ENCODE measurements around a stretch of chr2.

DNA sequence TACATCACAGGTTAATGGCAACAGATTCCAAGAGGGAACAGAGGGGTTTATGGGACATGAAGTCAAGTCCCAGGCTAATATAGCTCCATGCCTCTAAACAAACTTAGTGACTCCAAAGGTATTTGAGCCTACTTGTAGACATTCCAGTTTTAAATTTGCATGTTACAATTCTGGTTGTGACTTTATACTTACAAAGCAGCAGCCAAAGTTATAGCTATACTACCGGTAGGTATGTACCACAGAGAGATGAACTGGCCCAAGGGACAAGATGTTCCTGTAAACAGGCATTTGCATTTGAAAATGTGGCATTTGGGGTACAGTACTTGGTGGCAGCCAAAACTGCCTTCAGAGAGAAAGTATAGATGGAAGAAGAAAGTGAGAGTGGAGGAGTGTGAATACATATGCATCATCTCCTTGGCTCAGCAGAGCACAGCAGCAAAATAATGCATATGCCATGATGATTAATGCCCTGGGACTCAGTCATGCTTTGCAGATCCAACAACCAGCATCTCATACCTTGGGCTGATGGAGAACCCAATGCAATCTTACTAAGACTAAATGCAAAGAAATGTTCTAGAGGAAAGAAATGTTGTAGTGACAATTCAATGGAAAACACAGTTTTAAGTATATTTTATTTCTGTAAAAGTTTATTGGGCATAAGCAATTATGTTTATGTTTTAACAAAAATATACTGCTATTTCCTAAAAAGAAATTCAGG is 29.6 kb upstream of the CYTIP start:
- PRO-cap = no peak

- PRO-cap = no peak
Observed at GRCh38 chr2:157747991-157748632, 119.4 kb upstream of the ACVR1C start.

DNA sequence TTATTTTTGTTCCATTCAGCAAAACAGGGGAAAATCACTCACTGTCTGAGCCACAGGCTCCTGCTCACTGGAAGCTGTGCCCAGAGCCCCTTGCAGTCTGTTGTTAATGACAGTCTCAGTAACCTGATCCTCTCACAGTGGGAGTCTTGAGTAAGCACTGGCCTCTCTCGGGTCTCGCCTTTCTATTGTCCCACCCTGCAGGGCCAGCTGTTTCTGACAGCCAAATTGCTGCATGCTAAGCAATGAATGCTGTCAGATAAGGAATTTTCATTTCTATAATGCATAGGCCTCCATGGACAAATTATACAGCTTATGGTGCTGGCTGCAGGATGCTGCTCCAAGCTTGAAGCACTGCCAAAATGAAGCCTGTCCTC is 37.1 kb downstream of the ACVR1 start:
- PRO-cap = no peak

- PRO-cap = no peak
Observed at GRCh38 chr2:157853602-157854170, 22.4 kb downstream of the ACVR1 start.

- PRO-cap = no peak
Observed at GRCh38 chr2:158056952-158057485, 44.7 kb upstream of the UPP2 start.

GRCh38 chr2:158359704-158360329 is 96.7 kb downstream of the CCDC148 start:
- PRO-cap = no peak

DNA sequence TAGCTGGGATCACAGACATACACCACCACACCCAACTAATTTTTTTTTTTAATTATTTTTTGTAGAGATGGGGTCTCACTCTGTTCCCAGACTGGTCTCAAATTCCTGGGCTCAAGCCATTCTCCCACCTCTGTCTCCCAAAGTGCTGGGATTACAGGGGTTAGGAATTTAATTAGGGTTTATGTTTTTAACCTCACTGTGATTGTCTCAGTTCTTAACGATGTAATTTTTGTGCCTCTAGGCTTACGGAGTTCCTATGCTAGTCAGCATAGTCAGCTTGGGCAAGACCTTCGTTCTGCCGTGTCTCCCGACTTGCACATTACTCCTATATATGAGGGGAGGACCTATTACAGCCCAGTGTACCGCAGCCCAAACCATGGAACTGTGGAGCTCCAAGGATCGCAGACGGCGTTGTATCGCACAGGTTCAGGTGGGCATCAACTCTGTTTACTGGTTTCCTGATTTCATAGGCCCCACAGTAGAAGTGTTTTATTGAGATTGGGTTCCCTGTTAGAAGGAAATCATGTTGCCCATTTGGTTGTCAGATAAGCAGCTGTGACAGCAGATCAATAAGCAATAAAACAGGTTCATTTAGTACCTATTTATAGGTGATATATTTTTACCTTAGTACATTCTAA is 163.5 kb upstream of the DAPL1 start:
- PRO-cap = no peak

DNA sequence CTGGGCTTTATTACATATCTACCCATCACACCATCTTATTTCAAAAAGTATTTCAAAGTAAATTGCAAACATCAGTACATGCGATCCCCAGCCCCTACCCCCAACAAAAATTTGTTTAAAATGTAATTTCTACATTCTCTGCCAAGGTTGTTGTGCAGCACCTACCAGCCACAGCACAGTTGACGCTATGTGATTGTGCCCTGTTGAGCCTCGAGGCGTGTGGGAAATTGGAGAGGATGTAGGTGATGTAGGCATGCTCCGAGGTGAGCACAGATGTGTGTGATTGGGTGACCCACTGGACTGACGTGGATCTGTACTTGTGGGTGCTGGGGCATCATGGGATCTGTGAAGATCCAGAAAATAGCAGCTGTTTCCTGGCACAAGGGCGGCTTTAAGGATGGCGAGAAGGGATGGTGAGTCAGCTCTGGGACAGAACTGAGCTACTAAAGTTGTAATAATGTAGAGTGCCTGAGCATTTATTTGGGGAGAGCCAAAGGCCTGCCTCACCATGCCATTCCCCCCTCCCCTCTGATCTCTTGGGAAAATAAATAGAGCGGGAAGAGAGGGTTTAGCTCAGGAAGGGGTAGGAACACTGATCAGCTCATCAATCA is 30.0 kb downstream of the TANC1 start:
- PRO-cap = no peak

GRCh38 chr2:159003469-159003983 is 35.1 kb downstream of the TANC1 start:
- PRO-cap = no peak

- PRO-cap = no peak
Observed at GRCh38 chr2:159091380-159091760, 122.9 kb downstream of the TANC1 start.

DNA sequence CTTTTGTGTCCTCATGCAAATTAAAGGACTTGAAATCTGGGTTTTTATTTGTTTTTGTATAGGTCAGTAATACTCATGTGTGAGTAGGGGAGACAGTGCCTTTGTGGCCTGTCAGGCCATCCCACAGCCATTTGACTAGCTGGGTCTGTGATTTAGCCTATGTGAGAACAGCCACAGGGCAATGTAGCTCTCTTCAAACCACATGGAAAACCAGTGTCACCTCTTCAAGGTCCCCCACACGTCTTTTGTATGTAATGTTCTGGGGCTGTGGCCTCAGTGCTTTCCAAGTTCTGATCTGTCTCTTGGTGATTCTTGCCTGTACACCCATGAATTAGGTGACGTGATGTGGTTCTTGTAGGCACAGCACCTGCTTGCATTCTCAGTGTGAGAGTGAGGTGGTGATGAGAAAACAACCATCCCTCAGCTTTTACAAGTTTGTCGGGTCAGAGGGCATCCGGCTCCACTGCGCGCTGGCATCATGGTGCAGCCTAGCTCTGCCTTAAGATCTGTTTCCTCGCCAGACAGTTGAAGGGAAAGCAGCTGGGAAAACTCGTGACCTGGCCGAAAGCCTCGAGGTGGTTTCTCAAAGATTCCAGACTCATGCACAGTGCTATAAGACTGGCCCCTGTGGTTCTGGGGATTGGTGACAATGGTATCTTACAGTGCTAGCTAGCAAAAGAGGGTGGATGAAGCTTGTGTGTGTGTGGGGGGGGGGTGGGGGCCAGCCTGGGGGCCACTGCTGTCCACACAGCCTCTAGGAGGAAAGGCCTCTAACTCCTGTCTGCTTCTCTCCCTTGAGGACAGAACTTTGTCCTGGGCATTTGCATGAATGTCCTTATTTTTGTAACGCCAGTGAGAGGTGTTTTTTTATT is 125.9 kb downstream of the TANC1 start:
- PRO-cap = no peak

GRCh38 chr2:159141165-159141740 is 145.2 kb downstream of the WDSUB1 start:
- PRO-cap = no peak

GRCh38 chr2:159432639-159433361 is 146.3 kb upstream of the WDSUB1 start:
- PRO-cap = no peak

DNA sequence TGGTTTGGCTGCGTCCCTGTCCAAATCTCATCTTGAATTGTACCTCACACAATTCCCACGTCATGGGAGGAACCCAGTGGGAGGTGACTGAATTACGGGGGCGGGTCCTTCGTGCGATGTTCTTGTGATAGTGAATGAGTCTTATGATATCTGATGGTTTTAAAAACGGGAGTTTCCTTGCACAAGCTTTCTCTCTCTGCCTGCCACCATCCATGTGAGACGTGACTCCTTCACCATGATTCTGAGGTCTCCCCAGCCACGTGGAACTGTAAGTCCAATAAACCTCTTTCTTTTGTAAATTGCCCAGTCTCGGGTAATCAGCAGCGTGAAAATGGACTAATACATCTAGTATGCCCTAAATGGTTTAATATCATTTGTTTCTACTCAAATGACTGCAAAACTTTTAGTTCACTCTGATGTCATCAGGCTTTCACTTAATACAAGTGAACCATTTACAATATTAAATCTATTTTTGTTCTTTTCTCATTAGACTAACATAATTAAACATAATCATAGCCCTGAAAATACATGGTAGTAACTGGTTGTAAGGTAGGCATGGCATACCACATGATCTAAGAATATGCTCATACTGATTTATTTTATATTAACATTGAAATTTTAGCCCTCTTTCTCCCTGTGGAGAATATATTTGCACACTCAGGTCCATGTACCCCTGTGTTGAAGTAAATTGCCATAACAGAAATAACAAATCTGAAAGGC is 70.0 kb downstream of the BAZ2B start:
- PRO-cap = no peak

DNA sequence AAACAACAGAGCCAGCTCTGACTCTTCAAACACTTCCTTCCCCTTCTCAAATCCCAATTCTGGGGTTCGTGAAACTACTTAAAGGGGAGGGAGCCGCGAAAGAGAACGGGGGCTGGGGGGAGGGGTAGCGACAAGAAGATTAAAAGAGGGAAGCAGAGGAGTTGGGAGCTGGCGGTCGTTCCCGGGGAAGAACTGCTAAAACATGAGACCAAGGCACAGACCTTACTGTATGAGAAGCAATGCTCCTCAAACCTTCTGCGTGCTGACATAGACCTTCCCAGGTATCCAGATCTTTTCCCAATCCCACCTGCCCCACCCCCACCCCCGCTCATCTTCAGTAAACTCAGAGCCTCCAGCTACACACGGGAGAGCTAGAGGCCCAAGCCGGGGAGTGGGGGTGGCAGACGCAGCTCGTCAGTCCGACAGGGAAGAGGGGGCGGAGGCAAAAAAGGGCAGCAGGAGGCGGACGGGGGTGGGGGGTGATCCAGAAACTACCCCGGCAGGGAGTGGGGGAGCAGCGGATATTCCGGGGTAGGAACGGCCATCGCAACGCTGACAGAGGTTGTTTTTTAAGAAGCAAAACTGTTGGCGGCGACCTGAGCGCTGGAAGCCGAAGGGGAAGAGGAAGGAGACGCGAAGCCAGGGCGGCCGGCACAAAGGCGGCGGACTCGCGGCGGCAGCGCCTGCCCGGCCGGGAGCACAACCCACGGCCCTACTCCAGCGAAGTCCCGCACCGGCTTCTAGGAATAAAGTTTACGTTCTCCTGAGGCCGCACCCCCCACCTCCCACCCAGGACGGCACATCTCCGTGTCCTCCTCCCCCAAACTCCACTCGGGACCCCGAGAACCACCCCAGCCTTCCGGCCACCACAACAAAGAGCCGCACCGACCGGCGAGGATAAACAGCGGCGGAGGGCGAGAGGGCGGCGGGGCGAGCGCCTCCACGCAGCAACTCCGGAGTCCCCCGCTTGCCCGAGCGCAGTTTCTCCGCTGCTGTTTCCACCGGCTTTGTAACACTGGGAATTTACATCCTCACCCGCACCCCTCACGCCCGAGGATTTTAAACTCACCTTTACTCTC is 836 bp downstream of the BAZ2B start:
- PRO-cap = unidirectional peak, plus-strand start at position 425 of the sequence; bidirectional peak, plus-strand start at position 897 of the sequence, minus-strand start at position 873 of the sequence

DNA sequence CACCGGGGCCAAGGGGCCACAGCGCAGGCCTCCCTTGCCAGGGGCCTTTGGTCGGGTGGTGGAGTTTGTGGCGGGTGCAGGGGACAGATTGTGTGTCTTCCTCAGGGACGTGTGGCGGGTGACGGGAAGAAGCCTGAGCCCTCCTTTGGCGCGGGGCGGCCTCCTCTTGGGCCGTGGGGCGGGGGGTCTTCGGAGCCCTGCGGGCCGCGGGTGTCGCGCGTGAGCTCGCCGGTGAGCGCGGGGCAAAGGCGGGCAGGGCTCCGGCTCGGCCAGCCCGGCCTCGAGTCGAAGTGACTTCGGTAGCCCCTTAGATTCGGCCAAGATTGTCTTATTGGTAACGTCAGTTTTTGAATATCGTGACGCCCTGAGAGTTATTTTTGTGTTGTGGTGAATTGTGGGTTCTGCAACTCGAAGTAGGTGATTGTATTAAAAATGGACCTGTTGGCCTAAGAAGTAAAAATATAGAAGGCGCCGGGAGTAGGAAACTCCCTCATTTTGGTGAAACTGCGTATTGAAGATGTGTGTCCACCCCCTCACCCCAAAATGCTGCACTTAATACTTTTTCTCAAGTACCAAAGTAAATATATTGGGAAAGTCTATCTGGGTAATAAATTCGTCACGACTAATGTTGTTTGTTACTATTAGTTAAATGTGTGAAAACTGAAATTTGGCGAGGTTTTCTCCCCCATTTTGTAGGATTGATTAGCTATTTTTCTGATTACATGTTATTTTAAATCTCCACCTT is 673 bp downstream of the MARCHF7 start:
- PRO-cap = no peak

DNA sequence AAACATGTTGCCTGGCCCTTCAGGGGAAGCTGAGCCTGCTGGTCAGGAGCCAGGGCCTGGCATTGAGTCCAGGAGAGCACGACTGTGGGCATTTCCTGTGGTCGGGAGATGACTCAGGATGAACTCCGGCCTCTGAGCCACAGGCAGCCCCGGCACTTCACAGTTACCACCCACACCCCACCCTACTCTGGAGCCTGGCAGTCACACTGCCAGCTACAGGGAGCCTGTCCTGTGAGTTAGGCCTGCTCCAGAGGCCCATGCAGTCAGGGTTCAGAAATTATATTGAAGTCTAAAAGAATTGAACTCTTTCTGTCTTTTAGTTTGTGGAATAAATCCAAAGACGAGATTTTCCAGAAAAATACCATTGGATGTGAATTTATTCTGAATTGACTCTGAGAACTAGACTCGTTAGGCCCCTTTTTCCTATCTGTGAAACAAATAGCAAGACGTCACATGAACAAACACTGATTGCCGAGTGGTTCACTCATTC is 8.1 kb upstream of the ITGB6 start:
- PRO-cap = no peak

DNA sequence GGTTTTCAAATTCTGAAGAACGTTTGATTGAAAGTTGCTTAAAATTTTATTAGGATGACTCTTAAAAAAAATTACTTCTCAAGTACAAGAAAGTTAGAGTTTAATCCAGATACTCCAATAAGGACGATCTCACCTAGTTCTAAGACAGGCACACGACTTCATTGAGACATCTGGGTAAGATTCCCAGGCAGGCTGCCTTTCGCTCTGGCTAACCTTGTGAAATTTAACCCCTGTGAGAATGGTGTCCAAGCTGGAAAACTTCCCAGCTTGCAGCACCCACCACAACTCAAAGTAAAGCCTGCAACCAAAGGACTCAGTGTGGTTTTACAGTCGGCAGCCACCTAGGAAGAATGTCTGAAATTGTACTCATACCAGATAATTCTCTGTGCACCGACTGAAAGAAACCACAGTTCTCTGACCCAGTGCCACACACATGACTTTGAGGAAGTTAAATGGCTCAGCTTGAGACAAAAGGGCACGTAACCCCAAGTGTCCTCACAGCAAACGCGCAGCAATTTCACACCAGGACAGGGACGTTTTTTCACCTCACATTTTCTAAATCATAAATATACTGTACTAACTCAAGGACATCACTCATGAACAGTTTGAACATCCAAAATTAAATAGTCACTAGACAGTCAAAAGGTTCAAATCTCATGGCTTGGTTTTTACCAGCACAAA is 125.7 kb downstream of the RBMS1 start:
- PRO-cap = no peak

GRCh38 chr2:160371515-160371968 is 122.1 kb downstream of the RBMS1 start:
- PRO-cap = no peak

DNA sequence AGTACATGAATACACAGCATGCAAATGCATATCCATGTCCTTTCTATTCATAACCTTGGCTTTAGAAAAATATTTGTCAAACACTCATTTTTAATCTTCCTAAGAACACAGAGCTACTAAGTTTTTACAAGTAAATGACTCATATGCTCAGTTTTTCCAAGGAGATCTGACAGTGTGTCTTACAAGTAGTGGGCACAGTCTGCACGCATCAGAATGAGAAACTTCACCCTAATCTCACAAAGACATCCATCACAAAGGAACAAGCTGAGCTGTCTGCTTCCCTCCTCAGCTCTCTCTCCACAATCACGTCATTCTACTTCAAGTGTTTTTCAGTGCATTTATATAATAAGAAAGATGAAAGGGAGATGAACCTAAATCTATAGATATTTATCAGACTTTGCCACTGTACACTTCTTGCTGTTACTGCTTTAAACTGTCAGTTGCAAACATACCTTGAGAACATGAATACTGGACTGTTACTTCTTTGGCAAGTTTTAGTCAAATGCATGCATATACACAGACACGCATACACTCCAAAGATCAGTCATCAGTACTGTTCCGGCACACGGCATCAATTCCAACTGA is 75.8 kb downstream of the RBMS1 start:
- PRO-cap = no peak

Data from SP-49 (cell line).